Pericardium (tissue), 1 donor: ENCODE results near the gene ZNF354B.

GRCh38 chr5:177638077-177638746 is 38.3 kb downstream of the B4GALT7 start:
- RRBS: no CpG with 5 or more reads among the region's 11 CpGs

- RRBS: no CpG with 5 or more reads among the region's 5 CpGs
Measured at GRCh38 chr5:177670055-177670486, 70.1 kb downstream of the B4GALT7 start.

- RRBS: 82% methylated on average over 2 of the region's 28 CpGs
Measured at GRCh38 chr5:178055400-178055918, 57.9 kb upstream of the N4BP3 start.

- RRBS: no CpG with 5 or more reads among the region's 5 CpGs
Measured at GRCh38 chr5:178182142-178182638, 5.0 kb downstream of the GMCL2 start.

DNA sequence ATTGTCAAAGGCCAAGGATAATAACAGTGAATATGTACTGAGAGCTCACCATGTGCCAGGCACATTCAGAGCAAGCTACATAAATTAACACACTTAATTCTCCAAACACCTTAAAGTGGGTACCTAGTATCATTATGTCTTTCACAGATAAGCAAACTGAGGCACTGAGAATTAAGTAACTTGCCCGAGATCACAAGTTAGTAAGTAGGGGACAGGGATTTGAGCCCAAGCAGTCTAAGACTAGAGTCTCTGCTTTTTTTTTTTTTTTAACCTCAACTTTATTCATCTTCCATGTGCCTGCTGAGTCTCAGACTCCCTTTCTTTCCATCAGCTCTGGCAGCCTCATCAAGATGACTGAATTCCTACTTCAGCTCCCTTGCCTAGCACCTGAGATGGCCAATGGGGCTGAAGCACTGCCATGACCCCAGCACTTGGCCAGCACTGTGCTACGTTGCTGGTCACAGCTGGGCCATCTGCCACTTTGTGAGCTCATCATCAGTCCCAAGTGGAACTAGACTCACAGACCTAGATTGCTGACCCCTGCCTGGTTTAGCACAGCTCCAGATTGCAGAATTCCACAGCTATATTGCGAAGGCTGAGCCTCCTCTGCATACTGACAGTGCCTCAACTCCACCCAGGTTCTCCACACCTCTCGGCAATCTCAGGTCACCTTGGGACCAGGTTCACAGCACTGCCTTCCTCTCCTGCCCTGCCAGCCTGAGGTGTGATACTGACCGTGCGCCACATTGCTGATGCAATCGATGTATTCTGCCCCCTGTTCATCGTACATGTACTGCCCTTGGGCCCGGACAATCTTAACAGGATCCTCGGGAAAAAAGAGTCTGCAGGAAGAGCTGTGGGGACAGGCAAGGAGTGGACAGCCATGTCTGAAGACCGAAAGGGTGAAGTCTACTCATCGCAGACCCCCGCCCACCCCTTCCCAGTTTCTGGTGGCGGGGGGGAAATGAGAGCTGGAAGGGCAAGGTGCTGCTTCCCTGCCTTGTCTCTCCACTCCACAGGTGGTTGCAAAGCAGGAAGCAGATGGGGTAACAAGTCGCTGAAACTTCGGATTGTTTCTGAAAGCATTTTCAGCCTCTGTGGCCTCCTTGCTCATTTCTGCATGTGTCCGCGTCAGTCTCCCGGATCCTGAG is 1.6 kb downstream of the PHYKPL start:
- RRBS: no CpG with 5 or more reads among the region's 19 CpGs

- RRBS: 0% methylated on average over 1 of the region's 10 CpGs
Measured at GRCh38 chr5:178240706-178241130, 8.1 kb upstream of the PHYKPL start.

- RRBS: no CpG with 5 or more reads among the region's 8 CpGs
Measured at GRCh38 chr5:178284986-178285461, 52.4 kb upstream of the PHYKPL start.

DNA sequence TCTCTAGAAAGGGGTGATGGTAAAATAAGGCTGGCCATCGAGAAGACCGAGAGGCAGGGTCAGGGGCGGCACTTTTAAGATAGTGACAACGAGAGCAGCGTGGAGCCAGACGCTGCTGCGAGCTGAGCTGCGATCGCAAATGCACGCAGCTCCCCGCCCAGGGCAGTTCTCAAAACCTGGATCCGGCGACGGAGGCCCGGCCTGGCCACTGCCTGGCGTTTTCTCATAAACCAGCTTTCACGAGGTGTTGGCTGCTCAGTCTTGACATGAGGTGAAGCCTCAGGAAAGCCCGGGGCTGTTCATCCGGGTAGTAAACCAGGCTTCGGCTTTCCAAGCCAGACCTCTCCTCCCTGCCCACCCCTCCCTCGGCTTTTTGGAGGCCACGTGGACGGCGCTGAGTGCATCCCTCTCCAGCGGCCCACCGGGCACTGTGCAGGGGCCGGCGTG is 151.5 kb upstream of the PHYKPL start:
- RRBS: 22% methylated on average over 9 of the region's 28 CpGs

DNA sequence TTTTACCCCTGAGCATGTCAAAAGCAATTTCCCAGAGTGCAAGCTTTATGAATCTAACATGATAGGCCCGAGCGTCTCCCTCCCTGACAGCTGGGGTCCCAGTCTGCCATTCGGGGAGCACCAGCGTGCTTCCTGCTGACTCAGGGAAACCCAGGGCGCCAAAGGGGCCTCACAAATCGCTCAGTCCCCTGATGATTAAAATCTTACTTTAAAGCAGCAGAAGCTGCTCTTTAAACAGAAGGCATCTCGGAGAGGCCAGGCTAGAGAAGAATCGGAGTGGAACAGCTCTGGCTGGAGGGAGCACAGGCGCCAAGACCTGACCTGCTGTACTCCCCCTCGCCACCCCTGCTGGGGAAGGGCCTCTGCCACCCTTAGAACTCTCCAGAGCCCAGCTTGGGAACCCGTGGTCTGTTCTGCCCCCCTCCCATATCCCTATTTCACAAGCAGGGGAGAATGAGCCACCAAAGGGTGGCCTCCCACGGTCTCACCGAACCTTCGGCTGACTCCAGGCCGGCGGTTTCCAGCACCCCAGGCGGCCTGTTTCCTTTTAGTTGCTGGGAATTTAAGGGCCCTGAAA is 147.7 kb downstream of the COL23A1 start:
- RRBS: no CpG with 5 or more reads among the region's 17 CpGs

DNA sequence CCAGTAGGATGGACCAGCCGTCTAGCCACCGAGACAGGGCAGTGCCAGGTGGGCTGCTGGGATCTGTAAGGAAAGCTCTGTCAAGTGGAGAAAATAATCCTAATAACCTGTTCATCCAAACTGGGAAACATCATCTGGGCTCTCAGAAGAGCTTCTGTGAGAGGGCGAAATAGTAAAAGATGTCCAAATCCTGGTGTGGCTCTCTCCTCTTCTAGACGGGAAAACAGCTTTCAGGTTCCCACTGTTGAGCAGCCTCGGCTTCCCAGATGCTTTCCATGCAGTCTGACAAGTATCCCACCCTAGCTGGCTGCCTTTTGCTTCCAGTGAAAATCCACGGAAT is 129.9 kb downstream of the COL23A1 start:
- RRBS: no CpG with 5 or more reads among the region's 6 CpGs

GRCh38 chr5:178491149-178491602 is 99.0 kb downstream of the COL23A1 start:
- RRBS: no CpG with 5 or more reads among the region's 8 CpGs

GRCh38 chr5:178544472-178544999 is 45.7 kb downstream of the COL23A1 start:
- RRBS: no CpG with 5 or more reads among the region's 14 CpGs

GRCh38 chr5:178859573-178860799 is at the start of gene ZNF354B:
Gene ZNF354B (plus strand): TSS chr5:178859953.
- RRBS: 1% methylated on average over 39 of the region's 115 CpGs

DNA sequence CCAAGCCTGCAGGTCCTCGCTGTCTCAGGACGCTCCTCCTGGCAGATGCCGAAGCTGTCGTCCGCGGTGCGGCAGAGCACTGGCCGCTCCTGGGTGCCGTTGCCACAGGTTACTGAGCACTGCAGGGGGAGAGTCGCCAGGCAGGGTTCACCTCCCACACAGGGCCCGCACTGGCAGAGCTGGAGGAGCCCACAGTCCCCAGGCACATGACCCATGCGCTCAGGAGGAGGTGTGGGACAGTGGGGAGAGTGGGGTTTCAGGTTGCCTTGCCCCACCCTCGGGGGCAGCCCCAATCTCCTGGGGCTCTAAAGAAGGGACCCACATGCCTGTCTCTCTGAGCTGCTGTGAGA is 62.5 kb downstream of the ZNF354C start:
- RRBS: no CpG with 5 or more reads among the region's 13 CpGs

- RRBS: no CpG with 5 or more reads among the region's 6 CpGs
Measured at GRCh38 chr5:179729022-179729760, 3.4 kb upstream of the MAML1 start.

DNA sequence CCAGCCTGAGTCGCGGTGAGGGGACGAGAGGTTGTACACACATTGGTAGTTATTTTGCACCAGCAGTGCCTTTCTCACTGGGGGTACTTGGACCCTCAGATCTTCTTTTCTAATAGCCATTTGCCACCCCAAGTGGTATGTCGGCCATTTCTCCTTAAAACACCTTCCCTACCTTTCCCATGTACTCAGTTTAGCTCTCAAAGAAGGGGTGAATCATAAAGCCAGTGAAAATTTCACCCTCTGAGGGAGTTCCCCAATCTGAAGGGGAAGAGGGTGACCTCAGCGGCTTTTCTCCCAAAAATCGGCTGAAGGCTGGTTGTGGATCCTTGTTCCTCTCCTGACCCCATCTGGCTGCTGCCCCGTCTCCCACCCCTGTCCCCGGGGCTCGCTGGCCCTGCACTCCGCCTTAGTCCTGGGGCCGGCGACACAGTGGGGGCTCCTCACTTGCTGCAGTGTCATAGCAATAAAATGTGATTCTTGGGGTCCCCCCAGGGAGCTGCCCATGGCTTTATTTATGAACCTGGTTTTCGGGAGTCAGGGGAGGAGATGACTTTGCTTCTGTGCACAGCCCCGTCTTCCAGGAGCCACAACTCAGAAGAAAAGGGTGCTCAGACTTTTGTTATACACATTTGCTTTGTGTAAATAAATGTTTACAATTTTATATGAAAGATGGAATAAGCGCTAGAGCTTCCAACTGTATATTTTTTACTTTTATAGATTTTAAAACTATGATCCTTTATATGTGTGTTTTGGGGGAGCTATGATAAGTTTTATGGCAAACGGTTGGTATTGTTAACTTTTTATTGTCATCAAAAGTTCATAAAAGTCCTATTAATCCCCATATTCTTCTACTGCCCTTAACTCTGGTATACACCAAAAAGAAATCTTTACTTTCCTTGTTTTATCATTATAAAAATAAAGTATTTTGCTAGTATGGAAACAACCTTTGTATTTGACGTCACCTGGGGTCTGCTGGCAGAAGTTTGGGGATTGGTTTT is 17.1 kb upstream of the LTC4S start:
- RRBS: 46% methylated on average over 4 of the region's 17 CpGs

DNA sequence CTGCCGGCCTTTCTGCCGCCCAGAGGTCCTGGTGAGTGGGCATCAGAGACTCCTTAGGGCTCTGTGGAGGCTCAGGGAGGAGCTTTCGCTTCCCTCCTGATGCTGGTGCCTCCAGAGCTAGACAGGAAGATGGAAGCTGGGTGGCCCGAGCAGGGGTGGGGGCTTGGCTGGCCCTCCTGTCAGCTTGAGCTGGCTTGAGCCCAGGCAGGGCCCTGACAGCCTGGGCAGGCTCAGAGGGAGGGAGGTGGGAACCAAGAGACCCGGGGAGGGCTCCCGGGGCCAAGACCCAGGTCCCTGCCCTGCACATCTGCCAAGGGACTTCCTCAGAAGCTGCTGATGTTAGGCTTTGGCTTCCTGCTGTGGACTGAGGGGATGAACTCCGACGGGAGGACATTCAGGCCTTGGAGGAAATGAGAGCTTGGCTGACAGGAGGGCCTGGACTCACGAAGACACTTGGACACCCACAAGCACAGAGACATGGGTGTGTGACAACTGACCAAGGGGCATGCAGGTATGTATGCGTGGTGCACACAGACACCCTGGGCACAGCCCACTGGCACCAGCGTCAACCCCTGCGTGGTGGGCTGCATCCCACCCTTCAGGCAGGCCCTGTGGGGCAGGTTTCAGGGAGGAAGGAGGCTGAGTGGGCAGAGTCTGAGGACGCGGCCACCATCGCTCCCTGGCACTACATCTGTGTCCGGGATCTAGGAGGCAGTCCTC is 1.8 kb upstream of the LTC4S start:
- RRBS: 51% methylated on average over 1 of the region's 16 CpGs

GRCh38 chr5:179802013-179802721 is 4.5 kb downstream of the MGAT4B start:
- RRBS: 85% methylated on average over 2 of the region's 18 CpGs

- RRBS: no CpG with 5 or more reads among the region's 5 CpGs
Measured at GRCh38 chr5:179813043-179813629, 6.5 kb upstream of the MGAT4B start.